Suprapubic skin (tissue), 4 donors: ENCODE data around the genes APOBEC3F, CBX7, MGAT3 and FAM83F.

DNA sequence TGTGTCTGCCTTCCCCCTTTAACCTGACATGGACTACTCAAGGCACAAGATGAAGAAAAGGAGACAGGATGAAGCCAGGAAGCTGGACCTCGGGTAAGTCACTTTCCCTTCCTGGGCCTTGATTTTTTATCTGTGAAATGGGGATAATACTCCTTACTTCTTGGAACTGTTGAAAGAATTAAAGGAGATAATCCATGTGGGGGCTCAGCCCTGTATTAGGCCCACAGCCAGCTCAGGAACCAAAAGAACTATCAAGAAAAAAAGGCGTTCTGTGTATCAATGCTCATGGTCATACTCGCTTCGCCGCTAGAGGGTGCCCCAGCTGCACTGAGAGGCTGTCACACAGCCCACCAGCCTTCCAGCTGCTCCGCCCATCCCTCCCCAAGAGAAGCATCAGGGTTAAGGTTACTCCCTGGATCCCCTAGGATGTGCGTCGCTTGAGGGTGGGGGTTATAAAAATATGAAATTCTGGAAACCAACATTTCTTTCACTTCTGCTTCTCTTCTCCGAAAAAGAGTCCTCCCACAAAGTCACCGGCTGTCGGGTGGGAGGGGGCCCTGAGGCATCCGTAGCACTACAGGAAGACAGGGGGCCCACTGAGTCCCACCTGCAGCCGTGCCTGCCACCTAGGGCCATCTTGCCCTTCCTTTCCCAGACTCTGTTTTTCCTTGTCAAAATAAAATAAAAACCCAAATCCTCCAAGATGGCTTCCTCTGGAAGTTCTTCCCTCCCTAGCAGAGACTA, 1.7 kb downstream of the CBX6 start:
- PRO-cap, result no peak
- RAMPAGE, long total RNA, 4 experiments, result no peak in any of the 4 experiments

DNA sequence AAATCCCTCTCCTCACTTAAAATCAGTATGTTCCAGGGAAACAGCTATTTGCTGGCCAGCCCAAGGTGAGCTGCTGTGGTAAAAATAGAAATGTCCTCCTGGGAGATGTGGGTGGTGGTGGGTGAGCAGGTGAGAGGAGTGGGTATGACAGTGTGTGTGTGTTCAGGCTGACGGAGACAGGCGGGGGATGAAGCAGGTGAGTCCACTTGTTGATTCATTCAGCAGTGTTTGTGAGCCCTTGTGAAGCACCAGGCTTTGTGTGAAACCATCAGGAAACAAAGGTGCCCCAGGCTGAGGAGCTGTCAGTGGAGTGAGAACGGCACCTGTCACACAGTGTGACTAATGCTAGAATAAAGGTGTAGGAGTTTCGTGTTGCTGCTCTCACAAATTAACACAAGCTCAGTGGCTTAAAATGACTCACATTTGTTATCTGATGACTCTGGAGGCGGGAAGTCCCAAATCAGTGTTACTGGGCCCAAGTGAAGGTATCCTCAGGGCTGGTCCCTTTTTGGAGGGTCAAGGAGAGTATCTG, 1.9 kb upstream of the CBX6 start:
- PRO-cap, result no peak
- RAMPAGE, long total RNA, 4 experiments, result no peak in any of the 4 experiments

DNA sequence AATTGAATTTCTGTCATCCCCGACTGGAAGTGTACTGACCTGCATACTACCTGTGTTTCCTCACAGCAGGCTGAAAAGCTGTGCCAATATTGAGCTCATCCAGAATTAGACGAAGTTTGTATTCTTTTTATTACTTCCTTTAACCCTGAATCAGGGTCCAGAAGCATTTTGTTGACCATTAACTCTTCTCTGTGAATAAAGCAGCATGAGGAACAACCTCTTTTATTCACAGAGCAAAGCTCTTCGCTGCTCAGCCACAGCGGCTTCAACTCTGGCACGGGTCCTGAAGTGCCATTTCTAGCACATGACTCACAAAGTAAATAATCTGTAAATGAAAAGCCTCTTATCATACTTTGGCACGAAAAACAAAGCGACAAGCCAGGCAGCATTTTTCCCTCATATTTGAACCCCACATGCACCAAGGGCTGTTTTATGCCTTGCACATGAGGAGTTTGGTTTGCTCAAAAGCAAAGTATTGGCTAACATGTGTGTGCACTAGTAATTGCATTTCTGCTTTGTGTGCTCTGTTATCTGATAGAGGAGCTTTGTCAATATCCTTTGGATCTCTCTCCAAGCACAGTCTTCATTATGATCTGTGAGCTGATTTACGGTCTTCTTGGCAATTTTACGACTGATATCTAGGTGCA, 33.0 kb upstream of the APOBEC3A start:
- PRO-cap, result no peak
- RAMPAGE, long total RNA, 4 experiments, result no peak in any of the 4 experiments

- PRO-cap, result no peak
- RAMPAGE, long total RNA, 4 experiments, result no peak in any of the 4 experiments
Measured at GRCh38 chr22:38952345-38952918, 5.0 kb upstream of the APOBEC3A start.

- PRO-cap, result no peak
- RAMPAGE, long total RNA, 4 experiments, result no peak in any of the 4 experiments
Measured at GRCh38 chr22:38953228-38953868, 4.1 kb upstream of the APOBEC3A start.

- PRO-cap, result no peak
- RAMPAGE, long total RNA, 4 experiments, result no peak in any of the 4 experiments
Measured at GRCh38 chr22:38966243-38966442, 8.7 kb downstream of the APOBEC3A start.

DNA sequence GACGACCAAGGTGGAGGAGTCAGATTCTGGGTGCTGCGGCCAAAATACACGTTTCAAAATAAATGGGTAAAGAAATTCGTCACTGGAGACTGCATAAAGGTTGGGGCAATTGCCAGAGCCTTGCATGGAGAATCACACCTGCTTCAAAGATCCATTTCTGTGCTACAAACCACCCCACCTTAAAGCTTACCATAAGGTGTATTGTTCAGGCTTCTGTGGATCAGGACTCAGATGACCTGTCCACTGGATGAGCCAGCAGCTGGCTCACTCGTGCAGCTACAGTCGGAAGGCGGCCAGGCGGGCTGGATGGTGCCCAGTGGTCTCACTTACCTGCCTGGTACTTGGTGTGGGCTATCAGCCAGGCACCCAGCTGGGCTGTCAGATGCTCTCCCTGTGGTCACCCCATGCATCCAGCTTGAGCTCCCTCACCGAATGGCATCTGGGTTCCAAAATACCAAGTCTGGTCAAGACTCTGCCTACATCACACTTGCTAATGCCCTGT, 11.0 kb upstream of the APOBEC3B start:
- PRO-cap, result no peak
- RAMPAGE, long total RNA, 4 experiments, result no peak in any of the 4 experiments

- PRO-cap, result no peak
- RAMPAGE, long total RNA, 4 experiments, result start-site peak on the plus strand in 3 of 4 experiments, at chr22:39040832-39040939 at its widest, 5 to 7 reads per replicate
Measured at GRCh38 chr22:39040393-39041475, at the start of gene APOBEC3F. Gene APOBEC3F, plus strand, starts transcription at chr22:39040864.

DNA sequence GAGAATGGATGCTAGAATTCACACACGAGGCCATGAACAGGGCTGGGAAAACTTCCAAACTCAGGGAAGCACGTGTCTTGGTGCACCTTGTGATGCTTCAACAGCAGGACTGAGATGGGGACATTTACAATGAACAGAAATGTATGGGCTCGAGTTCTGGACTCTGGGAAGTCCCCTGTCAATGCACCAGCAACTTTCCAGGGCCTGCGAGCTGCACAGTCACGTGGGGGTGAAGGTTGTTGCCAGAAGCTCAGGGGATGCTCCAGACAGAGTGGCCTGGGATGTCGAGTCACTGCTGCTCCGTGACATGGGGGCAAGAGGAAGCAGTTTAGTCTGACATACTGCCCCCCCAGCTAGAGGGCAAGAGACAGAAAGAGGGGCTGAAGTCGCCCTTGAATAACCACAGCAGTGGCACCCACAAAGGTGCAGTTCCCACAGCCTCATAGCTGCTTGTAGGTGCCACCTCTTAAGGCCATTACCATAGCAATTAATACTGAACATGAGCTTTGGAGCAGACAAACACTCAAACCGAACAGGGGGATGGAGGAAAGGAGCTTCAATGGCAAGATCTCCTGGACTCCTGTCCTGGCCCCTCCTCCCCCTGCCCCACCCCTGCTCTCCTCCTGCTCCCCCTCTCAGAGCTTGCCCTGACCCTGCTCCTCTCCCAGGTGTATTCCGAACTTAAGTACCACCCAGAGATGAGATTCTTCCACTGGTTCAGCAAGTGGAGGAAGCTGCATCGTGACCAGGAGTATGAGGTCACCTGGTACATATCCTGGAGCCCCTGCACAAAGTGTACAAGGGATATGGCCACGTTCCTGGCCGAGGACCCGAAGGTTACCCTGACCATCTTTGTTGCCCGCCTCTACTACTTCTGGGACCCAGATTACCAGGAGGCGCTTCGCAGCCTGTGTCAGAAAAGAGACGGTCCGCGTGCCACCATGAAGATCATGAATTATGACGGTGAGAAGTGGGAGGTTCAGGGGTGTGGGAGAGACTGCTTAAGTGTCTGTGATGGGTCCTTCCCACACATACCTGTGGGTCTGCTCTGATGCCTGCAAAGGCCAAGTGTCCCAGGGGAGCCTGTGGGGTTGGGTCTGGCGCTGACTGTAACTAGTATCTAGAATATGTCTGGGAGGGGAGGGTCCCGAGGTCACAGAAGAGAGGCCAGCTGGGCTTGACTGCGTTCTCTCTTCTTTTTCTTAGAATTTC, 3.6 kb downstream of the APOBEC3G start:
- PRO-cap, result no peak
- RAMPAGE, long total RNA, 4 experiments, result no peak in any of the 4 experiments

DNA sequence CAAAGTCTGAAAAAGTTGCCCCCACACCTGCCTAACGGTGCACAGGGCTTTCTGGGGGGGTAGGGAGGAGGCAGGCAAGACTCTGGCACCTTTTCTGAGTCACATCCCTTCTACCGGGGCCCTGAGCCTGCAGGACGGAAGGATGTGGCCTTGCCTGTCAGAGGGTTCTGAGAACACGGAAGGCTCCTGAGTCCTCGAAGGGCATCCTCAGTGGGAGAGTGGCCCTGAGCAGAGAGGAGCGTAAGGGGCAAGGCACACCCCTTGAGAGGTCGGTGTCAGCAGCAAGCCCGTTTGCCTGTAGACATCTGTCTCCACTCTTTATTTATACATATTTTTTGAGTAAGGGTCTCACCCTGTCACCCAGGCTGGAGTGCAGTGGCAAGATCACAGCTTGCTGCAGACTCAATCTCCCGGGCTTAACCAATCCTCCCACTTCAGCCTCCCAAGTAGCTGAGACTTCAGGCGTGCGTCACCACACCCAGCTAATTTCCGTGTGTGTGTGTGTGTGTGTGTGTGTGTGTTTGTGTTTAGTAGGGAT, 6.1 kb upstream of the APOBEC3H start:
- PRO-cap, result no peak
- RAMPAGE, long total RNA, 4 experiments, result no peak in any of the 4 experiments

- PRO-cap, result no peak
- RAMPAGE, long total RNA, 4 experiments, result no peak in any of the 4 experiments
Measured at GRCh38 chr22:39150690-39151203, 1.7 kb downstream of the CBX7 start.

- PRO-cap, result bidirectional peak, plus-strand start at chr22:39152951, minus-strand start at chr22:39152578
- RAMPAGE, long total RNA, 4 experiments, result no peak in any of the 4 experiments
Measured at GRCh38 chr22:39152140-39153319, at the start of gene CBX7. Gene CBX7, minus strand, starts transcription at chr22:39152680.

- PRO-cap, result no peak
- RAMPAGE, long total RNA, 4 experiments, result no peak in any of the 4 experiments
Measured at GRCh38 chr22:39237261-39237846, 7.4 kb downstream of the PDGFB start.

DNA sequence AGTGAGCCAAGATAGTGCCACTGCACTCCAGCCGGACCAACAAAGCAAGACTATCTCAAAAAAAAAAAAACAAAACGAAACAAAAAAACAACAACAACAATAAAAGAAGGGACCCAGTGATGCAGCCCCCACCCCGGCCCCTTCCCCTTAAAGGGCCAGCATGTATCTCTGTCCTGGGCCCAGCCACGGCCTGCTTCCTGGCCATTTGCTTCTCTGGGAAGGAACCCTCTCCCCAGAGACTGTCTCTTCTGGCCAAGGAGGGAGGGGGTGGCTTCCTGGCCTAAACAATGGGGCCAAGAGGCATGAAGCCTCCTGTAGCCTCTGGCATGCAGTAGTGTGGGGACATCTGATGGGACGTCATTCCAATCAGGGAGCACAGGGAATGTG, 25.4 kb upstream of the PDGFB start:
- PRO-cap, result no peak
- RAMPAGE, long total RNA, 4 experiments, result no peak in any of the 4 experiments

- PRO-cap, result no peak
- RAMPAGE, long total RNA, 4 experiments, result no peak in any of the 4 experiments
Measured at GRCh38 chr22:39309875-39310652, 9.4 kb downstream of the RPL3 start.

DNA sequence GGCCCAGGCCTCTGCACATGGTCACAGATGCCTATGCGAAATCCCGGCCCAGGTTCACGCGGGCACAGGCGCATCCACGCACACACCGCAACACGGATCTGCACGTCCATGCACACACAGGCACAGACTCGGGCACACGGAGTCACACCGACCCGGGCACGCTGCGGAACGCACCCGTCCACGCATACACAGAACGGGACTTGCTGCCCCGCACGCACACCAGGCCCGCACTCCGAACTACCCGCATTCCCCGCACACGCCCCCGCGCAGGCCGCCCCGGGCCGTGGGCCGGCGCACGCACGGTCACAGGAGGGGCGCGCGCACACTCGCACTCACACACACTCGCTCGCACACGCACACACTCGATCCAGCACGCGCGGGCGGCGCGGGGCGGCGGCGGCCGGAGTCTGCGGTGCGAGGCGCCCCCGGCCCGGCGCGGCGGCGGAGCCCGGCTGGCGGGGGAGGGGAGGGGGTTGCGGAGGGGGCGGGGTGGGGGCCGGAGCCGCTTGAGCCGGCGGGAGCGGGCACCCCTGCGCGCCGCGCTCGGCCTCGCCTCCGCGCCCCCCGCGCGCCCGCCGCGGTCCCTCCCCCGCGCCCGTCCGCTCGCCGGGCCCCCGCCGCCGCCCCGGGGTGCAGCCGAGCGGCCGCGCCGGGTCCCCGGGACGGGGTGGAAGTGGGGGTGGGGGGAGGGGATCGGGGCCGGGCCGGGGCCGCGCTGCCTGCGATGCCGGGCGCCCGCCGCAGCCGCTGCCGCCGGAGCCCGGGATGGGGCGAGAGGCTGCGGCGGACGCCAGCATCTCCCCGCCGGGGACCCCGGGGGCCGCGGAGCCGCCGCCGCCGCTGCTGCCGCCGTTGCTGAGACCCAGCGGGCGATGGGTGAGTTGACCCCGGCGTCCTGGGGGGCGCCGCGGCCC, at the start of gene MGAT3:
Gene MGAT3 (plus strand): TSS at position 331 of the 914 bp plus-strand sequence.
- PRO-cap, result unidirectional peak, plus-strand start at position 373 of the sequence
- RAMPAGE, long total RNA, 4 experiments, result no peak in any of the 4 experiments

GRCh38 chr22:39471292-39472356, 14.8 kb downstream of the MGAT3 start:
- PRO-cap, result no peak
- RAMPAGE, long total RNA, 4 experiments, result no peak in any of the 4 experiments

GRCh38 chr22:39658397-39658910, 87.9 kb downstream of the CACNA1I start:
- PRO-cap, result no peak
- RAMPAGE, long total RNA, 4 experiments, result no peak in any of the 4 experiments

- PRO-cap, result bidirectional peak, plus-strand start at chr22:39994975, minus-strand start at chr22:39994831
- RAMPAGE, long total RNA, 4 experiments, result no peak in any of the 4 experiments
Measured at GRCh38 chr22:39994570-39995151, at the start of gene FAM83F. Gene FAM83F, plus strand, starts transcription at chr22:39994954.

- PRO-cap, result unidirectional peak, plus-strand start at chr22:40043317
- RAMPAGE, long total RNA, 4 experiments, result no peak in any of the 4 experiments
Measured at GRCh38 chr22:40042870-40043553, 48.3 kb downstream of the FAM83F start.